BE2C (cell line): ENCODE results near the gene SPPL2C.

- RRBS, result no CpG with 5 or more reads among the region's 6 CpGs
Measured at GRCh38 chr17:44688724-44689229, 799 bp downstream of the CCDC43 start.

DNA sequence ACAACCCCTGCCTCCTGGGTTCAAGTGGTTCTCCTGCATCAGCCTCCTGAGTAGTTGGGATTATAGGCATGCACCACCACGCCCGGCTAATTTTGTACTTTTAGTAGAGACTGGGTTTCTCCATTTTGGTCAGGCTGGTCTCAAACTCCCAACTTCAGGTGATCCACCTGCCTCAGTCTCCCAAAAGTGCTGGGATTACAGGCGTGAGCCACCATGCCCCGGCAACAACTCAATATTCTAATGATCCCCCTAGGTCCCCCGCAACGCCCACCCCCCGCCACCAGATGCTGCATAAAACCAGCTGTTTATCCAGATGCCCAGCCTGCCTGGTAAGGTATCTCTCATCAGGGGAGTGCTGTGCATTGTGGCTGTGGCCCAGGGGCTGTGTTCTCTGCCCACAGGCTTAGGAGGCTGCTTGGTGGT is 1.2 kb downstream of the HIGD1B start:
- RRBS, result no CpG with 5 or more reads among the region's 7 CpGs

GRCh38 chr17:44911094-44911846 is 4.0 kb downstream of the GFAP start:
- RRBS, result 7% methylated on average over 7 of the region's 51 CpGs

DNA sequence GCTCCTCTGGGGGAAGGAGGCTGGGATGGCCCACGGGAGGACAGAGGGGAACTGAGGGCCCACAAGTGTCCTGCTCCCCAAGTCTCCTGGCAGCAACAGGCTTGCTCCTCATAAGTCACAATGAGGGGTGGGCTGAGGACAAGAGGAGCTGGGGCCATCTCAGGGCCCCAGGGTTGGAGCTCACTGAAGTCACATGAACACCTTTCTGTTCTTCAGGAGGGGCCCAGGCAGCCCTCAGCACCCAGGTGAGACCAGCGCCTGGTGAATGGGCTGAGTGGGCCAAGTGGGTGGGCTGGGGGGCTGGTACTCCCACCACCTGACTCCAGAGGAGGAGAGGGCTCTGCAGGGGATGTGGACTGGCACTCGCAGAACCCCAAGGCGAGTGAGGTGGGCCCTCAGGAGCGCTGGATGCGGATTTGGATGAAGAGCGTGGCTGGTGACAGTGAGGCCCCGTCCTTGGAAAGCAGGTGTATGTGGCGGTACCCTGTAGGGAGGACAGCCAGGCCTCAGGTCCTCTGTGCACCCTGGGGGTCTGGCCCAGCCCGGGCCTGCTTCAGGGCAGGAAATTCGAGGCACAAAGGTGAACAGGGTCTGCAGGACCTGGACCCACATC is 20.0 kb downstream of the PLCD3 start:
- RRBS, result no CpG with 5 or more reads among the region's 11 CpGs

GRCh38 chr17:45116525-45116957 is 15.8 kb downstream of the PLCD3 start:
- RRBS, result no CpG with 5 or more reads among the region's 9 CpGs

GRCh38 chr17:45170788-45171830 is 9.4 kb downstream of the HEXIM2 start:
- RRBS, result no CpG with 5 or more reads among the region's 17 CpGs

- RRBS, result no CpG with 5 or more reads among the region's 8 CpGs
Measured at GRCh38 chr17:45223517-45224359, 2.1 kb downstream of the FMNL1 start.

GRCh38 chr17:45282915-45283495 is 21.1 kb upstream of the SPATA32 start:
- RRBS, result no CpG with 5 or more reads among the region's 14 CpGs

DNA sequence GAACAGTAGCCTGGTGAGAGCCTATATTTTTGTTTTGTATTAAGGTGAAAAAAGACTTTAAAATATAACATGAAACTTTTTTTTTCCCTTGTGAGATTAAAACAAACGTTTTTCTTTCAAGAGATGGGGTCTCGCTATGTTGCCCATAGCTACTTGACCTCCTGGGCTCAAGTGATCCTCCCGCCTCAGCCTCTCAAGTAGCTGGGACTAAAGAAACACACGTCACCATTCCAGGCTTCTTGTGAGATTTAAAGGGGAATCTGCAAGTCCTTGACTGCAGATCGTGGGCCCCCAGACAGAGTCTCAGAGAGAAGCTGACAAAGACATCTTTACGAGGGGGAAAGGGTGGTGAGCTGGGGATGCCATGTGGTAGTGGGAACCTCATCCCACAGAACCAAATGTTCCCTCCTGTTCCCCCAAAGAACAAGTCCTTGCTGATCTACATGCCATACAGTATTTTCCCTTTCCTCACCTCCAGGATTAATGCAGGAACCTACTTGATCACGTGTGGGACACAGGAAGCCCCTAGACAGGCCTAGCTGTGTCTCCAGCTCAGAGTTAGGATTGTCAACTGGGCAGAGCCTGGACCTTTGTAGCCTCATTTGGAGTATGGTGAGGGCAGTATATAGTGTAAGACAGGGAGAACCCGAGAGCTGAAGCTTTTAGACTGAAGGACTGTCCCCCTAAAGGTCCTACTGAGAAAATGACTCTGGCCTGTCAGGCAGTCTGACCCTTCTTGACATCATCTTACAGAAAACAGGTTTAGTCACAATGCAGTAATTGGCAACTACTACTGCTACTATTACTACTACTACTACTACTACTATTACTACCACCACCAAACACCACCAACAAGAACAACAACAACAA is 4.1 kb downstream of the MAP3K14 start:
- RRBS, result no CpG with 5 or more reads among the region's 8 CpGs

- RRBS, result no CpG with 5 or more reads among the region's 7 CpGs
Measured at GRCh38 chr17:45313946-45314719, 2.7 kb downstream of the MAP3K14 start.

GRCh38 chr17:45477783-45478424 is 12.6 kb downstream of the PLEKHM1 start:
- RRBS, result no CpG with 5 or more reads among the region's 12 CpGs

DNA sequence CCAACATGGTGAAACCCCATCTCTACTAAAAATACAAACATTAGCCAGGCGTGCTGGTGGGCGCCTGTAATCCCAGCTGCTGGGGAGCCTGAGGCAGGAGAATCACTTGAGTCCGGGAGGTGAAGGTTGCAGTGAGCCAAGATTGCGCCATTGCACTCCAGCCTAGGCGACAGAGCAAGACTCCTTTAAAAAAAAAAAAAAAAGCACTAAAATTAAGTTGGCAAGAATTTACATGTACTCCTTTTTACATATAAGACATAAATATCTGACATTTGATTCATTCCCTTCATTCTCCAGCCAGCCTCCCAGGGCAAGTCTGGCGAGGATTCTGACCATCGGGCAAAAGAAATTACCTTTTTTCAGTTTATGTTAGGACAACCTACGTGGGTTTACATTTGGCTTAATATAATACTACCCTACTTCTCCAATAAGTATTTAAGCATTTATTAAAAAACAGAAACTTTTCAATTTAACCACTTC is 92.3 kb upstream of the PLEKHM1 start:
- RRBS, result no CpG with 5 or more reads among the region's 8 CpGs

GRCh38 chr17:45844607-45844944 is at the start of gene SPPL2C:
Gene SPPL2C, plus strand, starts transcription at chr17:45844881.
- RRBS, result no CpG with 5 or more reads among the region's 7 CpGs

DNA sequence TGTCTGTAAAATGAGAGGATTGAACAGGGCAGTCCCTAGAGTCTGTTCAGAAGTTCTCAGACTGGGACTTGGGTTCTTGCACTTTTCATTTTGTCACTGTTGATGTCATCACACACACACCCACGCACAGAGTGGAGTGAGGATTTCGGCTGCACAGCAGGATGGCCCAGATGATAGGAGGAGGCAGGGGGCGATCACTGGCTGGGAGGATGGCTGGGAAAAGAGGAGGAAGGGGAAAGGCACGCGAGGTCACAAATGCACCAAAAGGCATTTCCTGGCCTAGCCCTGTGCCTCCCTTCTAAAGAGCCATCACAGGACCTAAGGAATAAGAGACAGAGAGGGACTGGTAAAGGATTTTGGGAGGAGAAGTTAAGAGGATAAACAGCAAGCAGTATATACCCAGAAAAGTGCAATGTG is 24.3 kb upstream of the MAPT start:
- RRBS, result no CpG with 5 or more reads among the region's 5 CpGs

GRCh38 chr17:46020002-46020462 is 21.0 kb downstream of the STH start:
- RRBS, result no CpG with 5 or more reads among the region's 6 CpGs

- RRBS, result no CpG with 5 or more reads among the region's 7 CpGs
Measured at GRCh38 chr17:46027943-46028614, 29.0 kb downstream of the STH start.

DNA sequence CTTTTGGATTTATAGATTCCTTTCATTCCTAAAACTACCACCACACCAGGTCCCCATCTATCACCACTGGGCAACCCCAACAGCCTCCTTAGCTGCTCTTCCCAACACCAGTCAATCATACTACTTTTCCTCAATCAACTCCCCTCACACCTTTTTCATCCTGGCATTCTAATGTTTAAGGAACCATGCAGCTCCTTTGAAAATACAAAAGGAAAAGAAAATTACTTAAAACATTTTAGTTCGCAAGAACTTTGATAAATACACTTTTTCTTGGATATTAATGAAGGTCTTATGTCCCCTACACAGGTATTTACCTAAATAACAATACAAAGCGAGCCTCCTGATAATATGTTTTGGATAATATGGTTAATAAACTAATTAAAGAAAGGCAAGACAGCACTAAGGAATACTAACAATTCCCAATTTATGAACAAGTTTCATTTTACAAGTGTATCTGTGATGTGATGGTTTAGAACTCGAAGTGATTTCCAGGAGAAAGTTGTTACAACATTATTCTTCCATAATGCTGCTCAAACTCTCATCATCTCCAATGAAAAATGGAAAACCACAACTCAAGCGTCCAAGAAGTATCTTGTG is 94.9 kb downstream of the KANSL1 start:
- RRBS, result no CpG with 5 or more reads among the region's 4 CpGs

GRCh38 chr17:46100754-46101517 is 92.3 kb downstream of the KANSL1 start:
- RRBS, result no CpG with 5 or more reads among the region's 4 CpGs

GRCh38 chr17:46129557-46130499 is 63.4 kb downstream of the KANSL1 start:
- RRBS, result no CpG with 5 or more reads among the region's 6 CpGs

GRCh38 chr17:46191157-46192202 is 1.7 kb downstream of the KANSL1 start:
- RRBS, result no CpG with 5 or more reads among the region's 22 CpGs